ENCODE measurements around a stretch of chr4.

DNA sequence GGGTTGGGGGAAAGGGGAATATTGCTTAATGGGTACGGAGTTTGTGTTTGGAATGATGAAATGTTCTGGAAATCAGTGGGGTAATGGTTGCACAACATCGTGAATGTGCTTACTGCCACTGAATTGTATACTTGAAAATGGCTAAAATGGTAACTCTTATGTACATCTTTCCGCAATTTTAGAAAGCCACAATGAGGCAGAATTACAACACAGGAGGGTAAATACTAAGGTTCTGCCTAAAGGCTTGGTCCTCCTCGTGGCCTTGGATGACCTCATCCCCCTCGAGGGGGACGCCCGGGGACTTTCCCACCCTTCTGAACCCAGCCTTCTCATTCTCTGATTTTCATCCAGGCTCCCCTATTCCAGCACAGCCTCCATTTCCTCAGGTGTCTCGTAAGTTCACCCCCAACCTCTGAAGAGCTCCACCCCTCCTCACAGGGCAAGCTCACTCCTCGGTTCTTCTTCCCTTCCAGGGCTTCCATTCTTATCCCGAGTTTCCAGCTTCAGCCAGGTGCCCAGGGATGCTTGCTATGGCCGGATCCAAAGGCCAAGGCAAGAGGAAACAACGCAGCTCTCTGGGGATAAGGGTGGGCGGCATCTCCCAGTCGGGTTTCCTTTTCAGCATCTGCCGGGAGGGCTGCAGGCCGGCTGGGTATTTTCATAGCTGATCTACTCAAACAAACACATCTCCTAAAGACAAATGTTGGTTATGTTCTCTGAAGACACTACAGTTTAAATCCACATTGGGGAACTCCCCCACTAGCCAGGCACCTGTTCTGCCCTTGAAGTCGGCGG lies 71.3 kb upstream of the ACSL1 start:
- PRO-cap, result no peak

DNA sequence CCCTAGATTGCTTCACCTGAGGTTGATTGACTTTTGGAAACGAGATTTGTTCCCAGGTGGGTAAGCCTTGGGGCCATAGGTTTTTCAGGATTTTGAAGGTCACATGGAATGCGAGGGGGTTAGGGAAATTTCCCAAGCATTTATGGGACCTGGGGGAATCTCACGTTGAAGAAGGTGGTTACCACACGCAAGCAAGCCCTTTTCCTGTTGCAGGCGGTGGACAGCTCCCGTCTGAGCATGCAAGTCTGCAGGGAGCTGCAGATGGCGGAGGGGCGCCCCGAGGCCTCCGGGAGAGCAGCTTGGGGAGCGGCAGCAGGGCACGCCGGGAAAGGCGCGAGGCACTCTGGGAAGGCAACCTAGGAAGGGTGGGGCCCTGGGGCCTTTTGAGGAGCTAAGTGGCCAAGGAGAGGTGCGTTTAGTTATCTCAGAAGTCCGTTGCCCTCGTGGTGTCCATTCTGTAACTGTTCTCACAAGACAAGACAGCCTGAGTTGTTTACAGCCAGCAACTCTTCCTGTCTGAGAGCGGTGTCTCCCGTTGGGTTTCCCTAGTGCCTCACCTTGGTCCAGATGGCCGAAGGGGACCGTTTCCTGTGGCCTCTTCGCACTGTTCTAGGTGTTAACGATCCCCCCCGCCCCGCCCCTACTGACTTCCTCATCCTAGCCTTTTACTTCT lies 57.0 kb upstream of the SLC25A4 start:
- PRO-cap, result no peak

GRCh38 chr4:185119781-185120413 lies 23.2 kb upstream of the SLC25A4 start:
- PRO-cap, result no peak

- PRO-cap, result no peak
Observed at GRCh38 chr4:185137102-185137894, 5.8 kb upstream of the SLC25A4 start.

DNA sequence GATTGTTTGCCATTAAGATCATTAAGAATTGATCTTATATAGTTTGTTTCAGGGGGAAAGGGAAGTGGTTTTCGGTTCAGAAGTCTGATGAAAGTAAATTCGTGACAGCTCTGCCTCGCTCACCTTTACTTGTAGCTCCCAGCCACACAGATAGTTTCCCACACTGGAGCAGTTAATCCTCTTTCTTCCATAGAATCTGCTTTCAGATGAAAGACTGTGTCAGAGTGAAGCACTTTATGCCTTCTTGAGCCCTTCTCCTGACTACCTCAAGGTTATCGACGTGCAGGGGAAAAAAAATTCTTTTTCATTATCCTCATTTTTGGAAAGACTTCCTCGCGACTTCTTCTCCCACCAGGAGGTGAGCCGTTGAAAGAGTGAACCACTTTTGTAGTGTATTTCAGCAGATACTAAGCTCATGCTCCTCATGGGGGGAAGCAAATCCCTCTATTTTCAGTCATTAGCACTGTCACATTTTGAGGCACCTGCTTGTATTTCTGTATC lies 44.4 kb downstream of the LRP2BP start:
- PRO-cap, result no peak

- PRO-cap, result no peak
Observed at GRCh38 chr4:185396950-185397309, 289 bp downstream of the ANKRD37 start.

- PRO-cap, result no peak
Observed at GRCh38 chr4:185405491-185406111, 9.0 kb downstream of the ANKRD37 start.

GRCh38 chr4:185470424-185471191 lies 925 bp downstream of the CCDC110 start:
- PRO-cap, result bidirectional peak, plus-strand start at chr4:185471464, minus-strand start at chr4:185471103

- PRO-cap, result no peak
Observed at GRCh38 chr4:185479743-185480169, 8.2 kb upstream of the CCDC110 start.

- PRO-cap, result bidirectional peak, plus-strand start at chr4:185536495, minus-strand start at chr4:185536521
Observed at GRCh38 chr4:185536065-185536682, 867 bp upstream of the PDLIM3 start.

DNA sequence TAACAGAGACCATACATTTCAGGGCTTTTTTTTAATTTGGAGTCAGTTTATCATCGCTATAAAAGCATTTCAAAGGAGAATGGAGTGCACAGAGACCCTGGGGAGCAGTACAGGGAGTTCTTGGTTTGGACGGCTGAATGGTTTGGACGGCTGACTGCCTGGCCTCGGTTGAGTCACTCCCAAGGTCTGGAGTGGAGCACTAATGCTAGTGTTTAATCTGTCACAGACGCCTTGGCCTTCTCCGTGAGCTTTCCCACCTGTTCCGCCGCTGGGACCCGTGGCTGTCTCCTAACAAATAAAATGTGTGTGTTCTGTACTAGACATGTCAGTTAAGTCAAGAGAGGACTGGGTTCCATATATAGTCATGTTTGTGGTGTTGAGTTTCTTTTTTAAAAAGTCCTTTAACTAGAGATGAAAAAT lies 7.6 kb upstream of the PDLIM3 start:
- PRO-cap, result bidirectional peak, plus-strand start at position 223 of the sequence, minus-strand start at position 156 of the sequence

DNA sequence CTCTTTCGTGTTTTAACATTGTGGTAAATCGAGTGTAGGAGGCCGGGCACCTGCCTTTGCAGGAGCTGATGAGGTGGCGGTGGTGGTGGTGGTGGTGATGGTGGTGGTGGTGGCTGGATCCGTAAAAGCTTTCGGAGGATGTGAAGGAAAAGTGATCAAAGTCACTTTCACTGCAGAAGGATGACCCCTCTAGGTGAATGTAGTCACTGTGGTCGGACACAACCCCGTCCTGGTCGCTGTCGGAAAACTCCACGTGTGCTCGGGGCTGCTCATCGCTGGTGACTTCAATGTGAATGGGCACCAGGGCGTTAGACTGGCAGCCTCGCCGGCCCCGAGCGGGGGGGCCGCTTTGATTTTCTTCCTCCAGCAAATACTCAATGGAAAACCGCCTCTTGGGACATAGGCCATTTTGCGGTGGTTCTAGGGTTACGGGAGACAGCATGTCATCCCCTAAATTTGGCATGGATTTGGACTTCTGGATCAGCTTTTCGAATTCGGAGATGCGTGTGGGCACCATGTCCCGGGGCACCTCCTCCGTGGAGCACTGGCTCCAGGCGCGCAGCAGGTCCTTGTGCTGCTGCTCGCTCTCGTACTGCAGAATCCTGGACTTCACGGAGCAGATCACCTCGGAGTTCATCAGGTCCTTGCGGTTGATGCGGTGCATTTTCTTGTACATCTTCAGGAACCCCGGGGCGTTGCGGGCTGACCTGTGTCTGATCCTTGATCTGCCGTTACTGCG lies 88.2 kb upstream of the PDLIM3 start:
- PRO-cap, result no peak

- PRO-cap, result no peak
Observed at GRCh38 chr4:185726934-185727490, 85.0 kb downstream of the SORBS2 start.

GRCh38 chr4:185740707-185741083 lies 71.3 kb downstream of the SORBS2 start:
- PRO-cap, result no peak

DNA sequence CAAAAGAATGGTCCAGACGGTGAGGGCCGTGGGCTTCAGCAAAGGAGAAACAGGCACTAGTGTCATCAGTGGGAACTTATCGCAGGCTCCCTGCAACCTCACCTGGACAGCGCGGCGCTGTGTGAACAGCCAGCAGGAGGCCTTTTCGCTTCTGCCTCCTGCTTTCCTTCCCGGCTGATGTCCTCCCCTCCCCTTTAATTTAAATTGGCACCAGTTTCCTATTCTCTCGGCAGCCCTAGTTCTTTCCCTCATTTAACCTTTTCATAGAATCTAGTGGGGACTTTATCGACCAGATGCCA lies 8.1 kb upstream of the SORBS2 start:
- PRO-cap, result no peak

GRCh38 chr4:185847116-185847886 lies 35.3 kb upstream of the SORBS2 start:
- PRO-cap, result no peak

- PRO-cap, result no peak
Observed at GRCh38 chr4:185999174-185999721, 69.7 kb upstream of the TLR3 start.

DNA sequence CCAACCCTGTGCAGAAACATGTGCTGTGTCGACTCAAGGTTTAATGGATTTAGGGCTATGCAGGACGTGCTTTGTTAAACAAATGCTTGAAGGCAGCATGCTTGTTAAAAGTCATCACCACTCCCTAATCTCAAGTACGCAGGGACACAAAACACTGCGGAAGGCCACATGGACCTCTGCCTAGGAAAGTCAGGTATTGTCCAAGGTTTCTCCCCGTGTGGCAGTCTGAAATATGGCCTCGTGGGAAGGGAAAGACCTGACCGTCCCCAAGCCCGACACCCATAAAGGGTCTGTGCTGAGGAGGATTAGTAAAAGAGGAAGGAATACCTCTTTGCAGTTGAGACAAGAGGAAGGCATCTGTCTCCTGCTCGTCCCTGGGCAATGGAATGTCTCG lies 18.8 kb upstream of the TLR3 start:
- PRO-cap, result no peak

- PRO-cap, result no peak
Observed at GRCh38 chr4:186069666-186069994, 674 bp downstream of the TLR3 start.

DNA sequence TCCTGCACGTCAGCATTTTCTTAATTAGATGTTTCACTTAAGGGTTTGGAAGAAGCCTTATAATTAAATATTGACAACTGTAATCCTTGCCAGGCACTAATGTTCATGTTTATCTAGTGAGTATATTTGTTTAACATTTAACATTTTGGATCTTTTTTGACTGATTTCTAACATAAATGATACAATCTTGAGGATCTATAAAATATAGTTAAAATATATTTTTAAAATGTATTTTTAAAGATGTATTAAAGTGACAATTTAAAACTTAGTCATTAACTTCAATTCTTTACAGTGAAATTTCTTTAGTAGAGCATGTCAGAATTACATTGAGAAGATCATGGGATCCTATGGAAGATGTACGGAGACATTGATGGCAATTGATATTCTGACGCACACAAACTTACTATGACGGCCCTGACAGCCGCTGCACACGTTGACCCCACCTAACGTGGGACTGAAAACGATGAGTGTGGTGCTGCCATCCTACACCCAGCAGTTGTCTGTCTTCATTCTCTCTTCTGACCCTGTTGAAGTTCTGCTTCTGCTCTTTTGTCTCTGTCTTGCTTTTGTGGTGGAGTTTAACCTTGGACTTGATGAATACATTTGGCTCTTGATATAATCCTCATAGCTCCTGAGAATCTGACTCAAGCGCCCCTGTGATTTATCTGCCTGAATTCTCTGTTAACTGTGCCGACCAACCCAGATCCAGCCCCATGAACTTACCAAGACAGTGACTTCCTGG lies 52.5 kb downstream of the TLR3 start:
- PRO-cap, result no peak